UCH-1 (cell line): ENCODE measurements around a stretch of chr2.

GRCh38 chr2:64839881-64840337 is 149.3 kb upstream of the SLC1A4 start:
- RRBS = no CpG with 5 or more reads among the region's 5 CpGs

- RRBS = no CpG with 5 or more reads among the region's 14 CpGs
Observed at GRCh38 chr2:64857804-64858592, 131.2 kb upstream of the SLC1A4 start.

DNA sequence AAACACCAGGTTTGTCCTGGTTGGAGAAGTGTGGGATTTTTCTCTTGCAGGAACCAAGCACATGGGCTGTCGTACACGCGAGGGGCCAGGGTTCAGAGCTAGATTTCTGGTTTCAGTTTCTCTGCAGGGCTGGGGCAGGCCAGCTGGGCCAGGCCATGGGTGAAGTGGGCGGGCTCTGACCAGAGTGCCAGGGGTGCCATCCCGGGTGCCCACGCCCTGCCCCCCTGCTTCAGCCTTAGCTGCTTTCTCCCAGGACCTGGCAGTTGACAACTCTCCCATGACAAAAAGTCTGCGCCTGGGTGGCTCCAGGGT is 51.3 kb upstream of the SLC1A4 start:
- RRBS = no CpG with 5 or more reads among the region's 7 CpGs

DNA sequence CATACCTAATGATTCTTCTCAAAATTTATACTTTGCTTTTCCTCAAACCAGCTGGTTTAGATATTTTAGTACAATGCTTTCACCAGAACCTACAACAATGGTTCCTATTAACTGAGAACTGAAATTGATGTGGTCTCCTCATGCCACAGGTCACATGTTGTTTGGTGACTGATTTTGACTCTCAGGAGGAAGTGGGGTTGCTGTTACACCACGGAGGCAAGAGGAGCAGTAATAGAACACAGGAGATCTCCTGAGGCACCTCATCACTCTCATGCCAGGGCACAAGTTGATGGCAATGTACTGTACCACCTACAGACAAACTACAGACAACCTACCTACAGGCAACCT is 3.0 kb upstream of the CEP68 start:
- RRBS = no CpG with 5 or more reads among the region's 1 CpG

- RRBS = no CpG with 5 or more reads among the region's 1 CpG
Observed at GRCh38 chr2:65059074-65059517, 2.9 kb downstream of the CEP68 start.

DNA sequence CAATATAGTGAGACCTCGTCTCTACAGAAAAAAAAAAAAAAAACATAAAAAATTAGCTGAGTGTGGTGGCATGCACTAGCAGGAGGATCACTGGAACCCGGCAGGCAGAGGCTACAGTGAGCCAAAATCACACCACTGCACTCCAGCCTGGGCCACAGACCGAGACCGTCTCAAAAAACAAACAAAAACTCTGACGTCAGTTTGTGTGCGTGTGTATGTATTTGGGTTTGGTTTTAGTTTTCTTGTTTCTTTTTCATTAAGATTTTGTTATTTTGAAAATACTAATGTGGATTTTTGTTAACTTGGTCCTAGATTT is 19.0 kb downstream of the CEP68 start:
- RRBS = no CpG with 5 or more reads among the region's 6 CpGs

GRCh38 chr2:65092699-65093332 is 36.6 kb downstream of the CEP68 start:
- RRBS = no CpG with 5 or more reads among the region's 4 CpGs

DNA sequence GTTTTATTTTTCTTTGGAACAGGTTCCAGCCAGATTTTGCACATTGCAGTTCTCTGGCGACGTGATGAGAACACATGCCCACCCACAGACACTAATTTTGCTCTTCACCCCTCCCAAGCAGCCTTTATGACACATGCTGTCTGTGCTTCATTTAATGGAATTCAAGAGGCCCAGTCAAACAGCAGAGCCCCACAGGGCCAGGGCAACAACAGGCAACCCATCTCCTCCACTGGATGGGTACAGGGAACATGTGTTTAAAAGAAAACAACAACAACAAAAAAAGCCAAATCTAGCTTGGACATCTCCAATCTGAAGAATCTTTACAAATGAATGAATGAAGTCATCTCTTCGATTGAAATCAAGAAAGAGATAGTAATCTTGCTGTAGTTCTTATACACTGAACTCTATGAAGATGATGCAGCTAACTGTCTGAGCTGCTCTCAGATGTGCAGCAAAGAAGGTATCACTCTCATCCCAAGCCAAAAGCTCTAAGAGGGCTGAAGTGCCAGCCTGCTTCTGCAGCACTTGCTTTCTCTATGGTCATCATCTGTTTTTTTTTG is 70.6 kb downstream of the SPRED2 start:
- RRBS = no CpG with 5 or more reads among the region's 3 CpGs

DNA sequence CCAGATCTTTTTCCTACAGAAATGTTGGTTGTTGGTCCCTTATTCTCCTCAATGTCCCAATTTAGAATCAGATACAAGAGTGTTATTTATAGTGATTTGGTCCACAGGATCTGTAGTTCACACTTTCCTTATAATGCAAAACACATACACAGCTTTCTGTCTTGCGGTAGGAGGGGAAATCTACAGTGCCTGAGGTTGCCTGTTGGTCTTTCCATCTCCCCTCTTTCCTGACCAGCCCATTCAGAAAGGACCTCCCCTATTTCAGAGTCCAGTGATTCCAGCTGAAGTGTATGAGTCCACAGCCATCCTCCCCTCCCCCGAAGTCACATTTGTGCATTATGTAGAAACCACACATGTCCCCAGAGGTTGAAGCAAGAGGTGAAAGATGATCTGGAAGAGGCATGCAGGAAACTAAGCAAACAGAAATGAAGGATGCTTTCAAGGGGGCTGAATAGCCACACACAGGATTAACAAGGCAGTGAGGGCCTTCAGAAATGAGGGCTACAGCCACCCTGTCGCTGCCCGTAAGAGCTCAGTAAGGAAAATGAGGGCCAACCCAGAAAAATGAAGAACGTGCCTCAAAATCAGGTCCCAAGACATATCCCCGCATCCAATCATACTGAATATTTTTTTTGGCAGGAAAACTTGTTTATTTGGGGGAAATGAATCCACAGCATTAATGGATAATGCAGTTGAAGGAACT is 61.7 kb downstream of the SPRED2 start:
- RRBS = no CpG with 5 or more reads among the region's 6 CpGs

GRCh38 chr2:65377650-65378198 is 54.7 kb downstream of the SPRED2 start:
- RRBS = no CpG with 5 or more reads among the region's 4 CpGs

- RRBS = no CpG with 5 or more reads among the region's 6 CpGs
Observed at GRCh38 chr2:65395419-65396079, 36.9 kb downstream of the SPRED2 start.

- RRBS = no CpG with 5 or more reads among the region's 1 CpG
Observed at GRCh38 chr2:65438420-65438947, 6.1 kb upstream of the SPRED2 start.

GRCh38 chr2:65553180-65553668 is 120.8 kb upstream of the SPRED2 start:
- RRBS = no CpG with 5 or more reads among the region's 10 CpGs

DNA sequence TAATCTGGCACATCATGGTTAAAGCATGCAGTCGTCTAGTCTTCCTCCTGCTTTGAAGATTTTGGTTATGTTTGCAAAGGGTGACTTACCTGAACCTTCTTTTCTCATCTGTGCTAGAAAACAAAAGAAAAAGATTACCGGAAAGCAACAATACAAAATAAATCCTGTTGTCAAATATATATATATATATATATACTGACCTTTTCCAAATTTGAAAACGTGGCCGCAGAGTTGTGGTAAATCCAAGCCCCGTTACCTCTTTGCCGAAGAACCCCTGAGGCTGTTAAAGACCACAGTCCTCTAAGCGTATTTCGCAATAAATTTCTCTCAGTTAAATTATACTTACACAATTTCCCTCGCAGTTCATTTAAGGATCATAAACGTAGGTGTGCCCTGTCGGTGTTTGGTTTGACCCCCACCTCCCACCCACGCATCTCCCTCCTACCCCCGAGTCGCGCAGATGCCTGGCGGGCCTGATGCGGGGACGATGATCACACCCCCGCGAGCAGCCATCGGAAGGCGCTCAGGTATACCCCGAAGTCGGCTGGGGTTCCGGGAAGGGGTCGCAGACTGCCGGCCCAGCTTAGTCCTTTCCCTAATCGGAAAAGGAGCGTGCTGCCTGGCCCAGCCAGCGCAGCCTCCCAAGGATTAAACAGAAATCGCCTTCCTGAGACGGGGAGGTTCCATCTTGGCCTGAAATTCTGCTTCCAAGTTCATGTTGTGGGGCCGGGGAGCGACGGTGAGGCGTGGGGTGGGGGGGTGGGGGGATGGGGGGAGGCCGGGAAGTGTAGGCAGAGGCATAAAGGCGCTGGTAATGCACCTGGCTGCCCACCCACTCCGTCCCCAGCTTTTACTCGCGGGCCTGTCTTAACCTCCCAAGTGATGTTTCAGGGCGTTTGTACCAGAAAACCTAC is 2.9 kb upstream of the MEIS1 start:
- RRBS = no CpG with 5 or more reads among the region's 42 CpGs

- RRBS = no CpG with 5 or more reads among the region's 7 CpGs
Observed at GRCh38 chr2:66434735-66434890, 312 bp upstream of the MEIS1 start.

DNA sequence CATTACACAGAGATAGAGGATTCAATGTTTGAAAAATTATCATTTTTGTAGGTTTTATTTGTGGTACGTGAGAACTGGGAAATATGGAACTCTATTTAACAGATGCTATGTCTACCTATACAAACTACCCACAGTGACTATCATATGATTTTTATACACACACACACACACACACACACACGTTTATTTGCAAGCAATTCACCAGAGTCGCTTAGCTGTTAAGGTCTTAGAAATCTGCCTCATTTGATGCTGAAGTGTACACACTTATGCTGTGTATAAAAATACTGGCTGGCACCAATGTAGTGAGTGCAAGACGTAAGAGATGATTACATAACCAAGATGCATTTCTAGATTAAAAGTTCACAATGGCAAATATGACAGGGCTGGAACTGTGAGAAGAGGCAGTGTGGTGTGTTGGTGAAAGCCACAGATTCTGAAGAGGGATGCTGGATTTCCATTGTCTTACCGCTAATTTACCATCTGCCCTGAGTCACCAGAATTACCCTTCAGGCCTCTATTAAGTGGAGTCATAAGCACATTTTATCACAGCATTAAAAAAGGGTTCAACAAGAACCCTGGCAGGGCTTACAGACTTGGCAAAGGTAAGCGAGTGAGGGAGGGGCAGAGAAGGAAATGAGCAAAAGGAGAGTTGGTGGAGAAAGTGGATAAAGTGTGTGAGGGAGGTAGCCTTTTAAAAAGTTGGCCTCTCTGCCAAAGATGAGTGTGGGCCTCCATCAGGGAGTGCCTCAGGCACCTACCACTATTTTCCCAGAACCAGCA is 21.3 kb downstream of the MEIS1 start:
- RRBS = no CpG with 5 or more reads among the region's 6 CpGs

- RRBS = 3% methylated on average over 14 of the region's 28 CpGs
Observed at GRCh38 chr2:66577485-66578058, 142.6 kb downstream of the MEIS1 start.

GRCh38 chr2:66582113-66582604 is 147.2 kb downstream of the MEIS1 start:
- RRBS = no CpG with 5 or more reads among the region's 22 CpGs

- RRBS = no CpG with 5 or more reads among the region's 3 CpGs
Observed at GRCh38 chr2:66690909-66691640, 256.1 kb downstream of the MEIS1 start.

DNA sequence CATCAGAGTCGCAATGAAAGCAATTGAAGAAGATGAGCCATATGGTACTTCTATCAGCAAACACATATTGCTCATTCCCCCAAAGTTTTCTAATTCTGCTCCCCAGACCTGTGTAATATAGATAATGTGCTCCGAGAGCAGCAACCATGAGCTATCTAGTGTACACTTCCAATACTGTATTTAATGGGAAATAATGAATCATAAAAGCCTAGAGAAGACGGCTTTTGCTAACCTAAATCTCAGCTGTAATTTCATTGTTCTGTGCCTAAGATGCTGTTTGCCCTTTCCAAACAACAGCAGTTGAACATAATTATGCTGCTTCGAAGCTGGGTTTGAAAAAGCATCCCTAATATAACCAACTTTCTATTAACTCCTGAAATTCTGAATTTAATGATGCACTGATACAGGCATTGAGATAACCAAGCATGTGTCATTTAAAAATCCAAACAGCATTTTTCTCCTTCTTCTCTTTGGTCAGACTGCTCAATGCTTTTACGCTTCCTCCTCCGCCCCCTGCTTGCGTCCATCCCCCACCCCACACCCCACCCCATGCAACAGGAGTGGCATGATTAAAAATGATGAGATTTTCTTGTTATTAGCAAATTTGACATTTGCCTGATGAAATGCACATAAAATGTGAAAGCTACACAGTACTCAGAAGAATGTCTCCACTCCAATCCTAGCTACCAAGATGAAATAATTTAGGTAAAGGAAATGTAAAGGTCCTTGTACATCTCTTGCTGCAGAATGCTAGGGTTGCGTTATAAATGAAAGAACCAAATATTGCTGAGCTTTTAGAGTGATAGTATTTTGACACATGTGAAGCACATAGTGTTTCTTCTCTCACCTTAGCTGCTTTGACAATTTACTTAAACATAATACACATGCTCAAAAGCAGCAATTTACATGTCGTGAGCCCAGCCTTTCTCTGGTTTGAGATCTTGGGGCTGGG is 263.6 kb downstream of the MEIS1 start:
- RRBS = no CpG with 5 or more reads among the region's 9 CpGs